ENCODE measurements around a stretch of chr16.

GRCh38 chr16:85673767-85674447 lies 14.8 kb downstream of the GINS2 start:
- PRO-cap, result unidirectional peak, plus-strand start at chr16:85674348
- RAMPAGE, long total RNA, 2 experiments, result no peak in any of the 2 experiments

DNA sequence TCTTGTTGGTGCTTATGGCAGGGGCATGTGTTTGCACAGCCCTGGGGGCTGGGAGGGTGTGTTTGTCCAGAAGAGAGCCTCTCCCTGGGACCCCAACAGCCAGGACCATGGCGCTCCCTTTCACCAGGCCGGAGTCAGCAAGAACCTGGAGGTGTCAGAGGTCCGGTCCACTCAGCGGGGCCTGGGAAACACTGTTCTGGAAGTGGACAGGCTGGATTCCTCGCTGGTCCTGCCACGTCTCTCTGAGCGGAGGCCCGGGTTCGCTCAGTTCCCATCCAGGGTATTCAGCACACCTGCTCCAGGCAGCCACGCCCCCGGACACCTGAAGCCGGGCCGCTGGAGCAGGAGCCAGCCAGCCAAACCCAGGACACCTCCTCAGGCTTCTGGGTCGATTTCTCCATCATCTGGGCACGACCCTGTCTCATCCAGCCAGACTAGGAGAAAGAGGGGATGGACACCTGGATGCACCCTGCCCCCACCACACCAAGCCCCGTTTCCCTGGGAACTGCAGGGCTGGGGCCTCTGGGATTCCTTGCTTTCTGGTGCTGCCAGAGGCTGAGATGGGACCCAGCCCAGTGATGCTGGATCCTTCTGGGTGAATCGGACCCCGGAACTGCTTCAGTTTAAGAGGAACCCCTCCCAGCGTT lies 19.0 kb upstream of the GINS2 start:
- PRO-cap, result no peak
- RAMPAGE, long total RNA, 2 experiments, result no peak in any of the 2 experiments

DNA sequence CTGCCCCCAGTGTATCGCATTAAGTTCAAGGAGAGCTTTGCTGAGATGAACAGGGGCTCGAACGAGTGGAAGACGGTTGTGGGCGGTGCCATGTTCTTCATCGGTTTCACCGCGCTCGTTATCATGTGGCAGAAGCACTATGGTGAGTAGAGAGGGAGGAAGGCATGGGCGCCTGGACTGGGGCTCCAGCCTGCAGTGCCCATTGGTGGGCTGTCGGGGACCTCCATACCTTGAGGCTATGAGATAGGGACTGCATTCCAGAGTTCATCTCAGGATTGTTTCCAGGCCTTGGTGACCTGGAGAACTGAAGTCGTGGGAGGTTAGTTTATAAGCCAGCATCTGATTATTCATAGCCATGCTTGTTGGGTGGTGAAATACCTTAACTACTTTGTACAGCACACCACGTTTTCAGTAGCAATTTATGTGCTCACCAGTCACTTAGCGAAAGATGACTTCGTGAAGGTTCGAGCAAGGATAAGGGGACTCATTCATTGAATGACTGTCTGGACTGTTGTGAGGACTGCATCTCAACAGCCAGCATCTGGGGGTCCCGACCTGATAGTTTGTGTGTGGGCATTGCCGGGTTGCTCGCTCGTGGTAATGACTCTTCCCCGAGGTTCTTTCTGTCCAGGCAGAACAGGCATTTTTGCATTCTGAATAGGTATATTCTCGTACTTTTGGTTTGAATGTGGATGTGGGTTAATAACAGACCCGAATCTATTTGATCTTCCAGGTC lies 6.4 kb downstream of the COX4I1 start:
- PRO-cap, result no peak
- RAMPAGE, long total RNA, 2 experiments, result no peak in any of the 2 experiments

GRCh38 chr16:85821567-85821908 lies 22.0 kb downstream of the COX4I1 start:
- PRO-cap, result no peak
- RAMPAGE, long total RNA, 2 experiments, result no peak in any of the 2 experiments

GRCh38 chr16:85870004-85870641 lies 28.8 kb upstream of the IRF8 start:
- PRO-cap, result bidirectional peak, plus-strand start at chr16:85870285, minus-strand start at chr16:85870217
- RAMPAGE, long total RNA, 2 experiments, result no peak in any of the 2 experiments

DNA sequence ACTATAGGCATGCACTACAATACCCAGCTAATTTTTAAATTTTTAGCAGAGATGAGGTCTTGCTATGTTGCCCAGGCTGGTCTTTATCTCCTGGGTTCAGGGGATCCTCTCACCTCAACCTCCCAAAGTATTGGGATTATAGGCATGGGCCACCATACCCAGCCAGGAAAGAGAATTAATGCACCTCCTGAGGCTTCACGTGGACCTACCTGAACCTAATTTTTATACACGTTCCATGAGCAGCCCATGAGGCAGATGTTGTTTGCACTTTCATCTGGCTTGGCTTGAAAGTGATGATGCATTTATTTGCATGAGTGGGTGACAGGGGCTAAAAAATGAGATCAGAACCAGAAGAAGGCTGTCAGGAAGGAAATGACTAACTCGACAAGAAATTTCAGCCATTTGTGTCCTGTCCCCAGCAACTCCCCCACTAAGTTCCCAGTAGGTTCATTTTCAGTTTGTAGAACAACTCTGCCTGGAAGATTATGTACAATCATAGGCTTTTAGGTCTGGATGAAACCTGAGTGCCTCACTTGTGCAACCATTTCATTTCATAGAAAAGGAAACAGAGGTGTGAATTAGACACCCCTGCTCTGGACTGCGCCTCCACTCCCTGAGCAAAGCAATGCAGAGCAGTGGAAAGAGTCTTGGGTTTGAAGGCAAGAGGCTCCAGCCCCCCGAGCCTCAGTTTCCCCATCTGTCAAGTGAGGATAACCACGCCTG lies 10.2 kb upstream of the IRF8 start:
- PRO-cap, result no peak
- RAMPAGE, long total RNA, 2 experiments, result no peak in any of the 2 experiments

DNA sequence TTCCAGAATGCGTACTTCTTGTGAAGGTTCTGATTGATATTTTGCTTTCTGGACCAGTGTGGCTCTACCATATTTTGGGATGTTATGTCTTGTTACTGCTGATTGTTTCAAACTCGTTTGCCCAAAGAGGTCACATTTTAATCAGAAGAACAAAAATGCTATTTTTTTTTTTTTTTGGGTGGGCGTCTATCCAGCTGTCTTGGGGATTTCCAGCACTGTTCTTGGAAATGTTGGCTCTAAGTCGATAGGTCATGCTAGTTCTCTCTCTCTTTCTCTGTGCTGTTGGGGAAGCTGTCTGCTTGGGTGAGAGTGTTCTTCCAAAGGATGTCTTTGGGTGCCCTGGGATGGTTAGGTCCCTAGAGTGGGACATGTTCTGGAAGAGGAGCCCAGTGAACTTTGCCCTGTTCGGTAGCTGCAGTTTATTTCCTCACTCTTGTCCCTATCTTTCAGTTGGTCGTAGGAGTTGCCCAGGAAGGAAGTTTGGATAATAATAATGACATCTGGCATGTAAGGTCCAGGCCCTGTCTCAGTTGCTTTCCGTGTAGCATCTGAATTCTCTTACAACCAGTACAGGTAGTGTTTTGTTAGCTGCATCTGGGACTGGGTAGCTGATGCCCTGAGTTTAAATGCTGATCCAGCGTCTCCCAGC lies 2.9 kb downstream of the IRF8 start:
- PRO-cap, result no peak
- RAMPAGE, long total RNA, 2 experiments, result no peak in any of the 2 experiments

- PRO-cap, result no peak
- RAMPAGE, long total RNA, 2 experiments, result no peak in any of the 2 experiments
Observed at GRCh38 chr16:85905114-85905744, 6.3 kb downstream of the IRF8 start.

GRCh38 chr16:85906230-85906776 lies 7.3 kb downstream of the IRF8 start:
- PRO-cap, result no peak
- RAMPAGE, long total RNA, 2 experiments, result no peak in any of the 2 experiments

- PRO-cap, result no peak
- RAMPAGE, long total RNA, 2 experiments, result no peak in any of the 2 experiments
Observed at GRCh38 chr16:85910473-85911005, 11.6 kb downstream of the IRF8 start.

- PRO-cap, result no peak
- RAMPAGE, long total RNA, 2 experiments, result no peak in any of the 2 experiments
Observed at GRCh38 chr16:85922874-85923317, 23.9 kb downstream of the IRF8 start.

GRCh38 chr16:85947543-85948335 lies 48.8 kb downstream of the IRF8 start:
- PRO-cap, result no peak
- RAMPAGE, long total RNA, 2 experiments, result no peak in any of the 2 experiments

- PRO-cap, result no peak
- RAMPAGE, long total RNA, 2 experiments, result no peak in any of the 2 experiments
Observed at GRCh38 chr16:85983068-85983915, 84.3 kb downstream of the IRF8 start.

DNA sequence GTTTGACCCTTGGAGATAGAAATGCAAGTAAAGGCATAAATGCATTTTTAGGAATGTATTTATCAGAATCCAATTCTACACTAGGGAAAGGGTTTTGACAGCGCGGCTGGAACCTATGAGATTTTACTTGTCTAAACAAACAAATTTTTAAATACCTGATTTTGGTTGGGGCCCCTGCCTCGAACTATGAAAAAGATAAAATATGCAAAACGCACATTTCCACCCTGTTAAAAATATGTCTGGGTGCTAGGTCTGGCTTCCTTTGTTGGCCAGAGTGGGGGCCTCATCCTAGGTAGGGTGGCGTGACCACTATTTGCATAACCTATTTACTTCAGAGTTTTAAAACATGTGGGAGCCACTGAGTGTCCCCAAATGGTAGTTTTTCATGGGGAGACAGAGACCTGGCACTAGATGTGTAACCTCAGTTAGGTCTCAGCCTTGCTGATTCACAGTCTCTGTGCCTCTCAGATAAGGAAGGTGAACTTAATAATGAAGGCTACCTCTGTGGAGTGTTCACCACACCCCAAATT lies 103.1 kb downstream of the IRF8 start:
- PRO-cap, result no peak
- RAMPAGE, long total RNA, 2 experiments, result no peak in any of the 2 experiments

GRCh38 chr16:86018166-86019025 lies 119.4 kb downstream of the IRF8 start:
- PRO-cap, result no peak
- RAMPAGE, long total RNA, 2 experiments, result no peak in any of the 2 experiments

- PRO-cap, result no peak
- RAMPAGE, long total RNA, 2 experiments, result no peak in any of the 2 experiments
Observed at GRCh38 chr16:86467113-86467669, 43.1 kb upstream of the FOXF1 start.

DNA sequence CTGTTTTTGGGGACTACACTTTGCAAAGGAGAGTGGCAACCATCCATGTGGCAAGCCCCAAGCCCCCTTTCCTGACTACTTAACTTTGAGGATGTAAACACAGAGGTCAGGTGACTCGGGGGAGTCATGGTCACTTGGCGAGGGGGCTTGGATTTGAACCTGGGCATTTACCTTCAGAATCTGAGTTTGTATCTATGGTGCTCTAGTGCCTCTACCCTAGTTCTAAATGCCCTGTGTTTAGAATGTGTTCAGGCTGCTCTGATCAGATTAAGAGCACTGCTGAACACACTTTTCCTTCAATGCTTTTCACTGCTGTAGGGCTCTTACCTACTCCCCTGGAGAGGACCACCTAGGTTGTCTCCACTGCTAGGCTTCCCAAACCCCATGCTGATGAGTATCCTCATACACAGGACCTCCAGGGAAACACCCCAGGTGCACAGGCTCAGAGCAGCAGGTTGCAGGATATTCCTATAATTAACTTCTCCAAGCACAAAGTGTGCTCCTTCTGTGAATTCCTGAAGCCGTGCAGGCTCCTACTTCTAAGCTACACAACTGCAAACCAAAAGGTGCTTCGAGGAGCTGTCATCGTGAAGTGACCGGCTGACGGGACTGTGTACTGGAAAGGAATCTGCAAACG lies 21.9 kb upstream of the FOXF1 start:
- PRO-cap, result no peak
- RAMPAGE, long total RNA, 2 experiments, result start-site peak on the minus strand in 1 of 2 experiments, centred at position 129 of the sequence, 8 reads per replicate

GRCh38 chr16:86501565-86502020 lies 8.7 kb upstream of the FOXF1 start:
- PRO-cap, result bidirectional peak, plus-strand start at chr16:86501826, minus-strand start at chr16:86501770
- RAMPAGE, long total RNA, 2 experiments, result no peak in any of the 2 experiments

GRCh38 chr16:86507199-86507893 lies 3.0 kb upstream of the FOXF1 start:
- PRO-cap, result no peak
- RAMPAGE, long total RNA, 2 experiments, result no peak in any of the 2 experiments

DNA sequence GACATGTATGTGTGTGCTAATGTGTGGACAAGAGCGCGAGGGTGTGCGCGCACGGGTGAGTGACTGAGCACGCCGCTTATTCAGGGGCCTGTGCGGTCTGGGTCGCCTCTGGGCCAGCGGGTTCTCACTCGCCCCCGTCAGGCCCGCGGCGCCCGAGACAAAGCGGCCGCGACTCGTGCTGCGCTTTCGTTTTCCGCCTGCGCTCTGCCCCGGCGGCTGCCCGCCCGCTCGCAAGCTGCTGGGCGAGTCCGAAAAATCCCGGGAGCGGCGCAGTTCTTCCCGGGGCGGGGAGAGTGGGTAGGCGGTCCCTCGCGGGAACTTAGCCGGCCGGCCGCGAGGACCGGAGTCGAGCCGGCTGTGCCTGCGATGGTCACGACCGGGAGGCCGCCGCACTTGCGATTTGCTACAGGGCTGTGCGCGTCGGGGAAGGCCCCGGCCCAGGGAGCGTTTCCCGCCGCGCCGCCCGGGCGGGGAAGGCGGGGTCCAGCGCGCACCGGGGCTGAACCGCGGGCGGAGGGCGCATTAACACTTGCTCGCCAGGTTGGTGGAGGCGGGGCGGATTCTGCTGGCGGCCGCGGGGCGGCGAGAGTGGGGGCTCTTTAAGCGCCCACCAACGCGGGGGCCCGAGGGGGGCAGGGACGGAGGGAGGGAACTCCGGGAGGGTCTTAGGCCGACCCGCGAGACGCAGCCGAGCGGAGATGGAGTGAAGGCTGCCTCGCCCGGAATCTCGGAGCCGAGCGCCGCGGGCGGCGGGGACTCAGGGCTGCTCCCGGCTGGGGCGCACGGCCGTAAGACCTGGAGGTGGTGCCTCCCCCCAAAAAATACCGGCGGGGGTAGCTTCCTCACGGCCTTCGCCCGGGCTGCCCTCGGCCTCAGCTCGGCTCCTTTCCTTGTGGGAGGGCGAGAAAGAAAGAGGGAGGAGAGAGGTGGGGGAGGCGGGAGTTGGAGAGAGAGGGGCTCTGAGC lies 688 bp upstream of the FOXF1 start:
- PRO-cap, result bidirectional peak, plus-strand start at position 680 of the sequence, minus-strand start at position 402 of the sequence; bidirectional peak, plus-strand start outside the sequence, minus-strand start at position 892 of the sequence
- RAMPAGE, long total RNA, 2 experiments, result no peak in any of the 2 experiments

Data from prostate gland (tissue), 2 donors.